Vermiform appendix (tissue), 1 donor: Measurements from ENCODE around the gene MTNR1A.

GRCh38 chr4:185773952-185774339, 38.0 kb downstream of the SORBS2 start:
- PRO-cap: bidirectional peak, plus-strand start at chr4:185774167, minus-strand start at chr4:185774177

- PRO-cap: no peak
These were observed 37.3 kb downstream of the SORBS2 start for GRCh38 chr4:185774706-185775180.

DNA sequence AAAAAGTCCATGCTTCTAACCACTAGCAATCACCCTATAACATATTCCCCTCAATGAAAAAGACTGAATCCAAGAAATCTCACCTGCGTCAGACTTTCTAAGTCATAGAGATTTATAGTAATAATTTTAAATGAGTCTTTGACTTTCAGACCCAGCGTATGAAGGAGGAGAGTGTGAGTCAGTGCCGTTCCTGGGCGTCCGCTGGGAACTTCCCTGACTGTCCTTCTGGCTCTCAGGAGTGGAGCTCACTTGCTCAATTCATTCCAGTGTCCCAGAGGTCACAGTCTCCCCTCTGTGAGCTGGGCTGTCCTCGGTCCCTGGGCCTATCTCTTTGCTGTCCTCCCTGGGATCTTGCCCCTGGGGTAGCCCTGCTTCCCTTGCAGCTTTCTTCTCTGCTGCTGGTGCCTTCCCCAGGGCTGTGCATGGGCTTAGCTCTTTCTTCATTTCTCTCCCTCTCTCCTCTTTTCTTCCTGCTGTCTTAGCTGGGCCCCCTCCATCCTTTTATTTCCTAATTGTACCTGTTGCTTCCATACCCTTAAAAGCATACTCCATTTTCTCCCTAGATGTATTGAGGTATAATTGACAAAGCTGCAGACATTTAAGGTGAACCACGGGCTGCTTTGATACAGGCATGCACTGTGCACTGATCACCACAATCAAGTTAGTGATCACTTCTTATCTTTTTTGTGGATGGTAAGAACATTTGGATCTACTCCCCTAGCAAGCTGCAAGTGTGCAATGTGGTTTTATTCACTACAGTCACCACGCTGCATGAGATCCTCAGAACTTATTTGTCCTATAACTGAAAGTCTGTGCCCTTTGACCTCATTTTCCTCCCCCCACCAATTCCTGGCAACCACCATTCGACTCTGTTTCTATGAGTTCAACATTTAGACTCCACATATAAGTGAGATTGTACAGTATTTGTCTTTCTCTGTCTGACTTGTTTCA, 11.5 kb downstream of the SORBS2 start:
- PRO-cap: no peak

GRCh38 chr4:185838475-185839667, 26.9 kb upstream of the SORBS2 start:
- PRO-cap: unidirectional peak, plus-strand start at chr4:185839414; unidirectional peak, plus-strand start at chr4:185839514

GRCh38 chr4:185865678-185866464, 53.9 kb upstream of the SORBS2 start:
- PRO-cap: no peak

- PRO-cap: unidirectional peak, plus-strand start at chr4:186161328; unidirectional peak, plus-strand start at chr4:186161371
These were observed 30.3 kb upstream of the CYP4V2 start for GRCh38 chr4:186160982-186161625.

DNA sequence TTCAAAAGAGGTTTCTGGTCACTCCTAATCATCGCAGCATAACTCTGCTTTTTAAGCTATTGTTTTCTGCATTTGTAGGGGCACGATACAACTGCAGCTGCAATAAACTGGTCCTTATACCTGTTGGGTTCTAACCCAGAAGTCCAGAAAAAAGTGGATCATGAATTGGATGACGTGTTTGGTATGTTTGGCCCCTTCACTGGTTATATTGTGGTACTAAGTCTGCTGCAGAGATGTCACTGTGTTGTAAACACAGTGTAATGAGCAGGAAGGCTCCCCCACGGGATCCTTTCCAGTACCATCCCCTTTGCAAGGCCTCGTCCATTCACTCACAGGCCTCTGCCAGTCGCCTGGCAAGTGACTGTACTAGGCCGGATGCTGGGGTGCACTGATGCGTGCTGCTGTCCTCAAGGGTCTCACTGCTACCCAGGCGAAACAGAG, 13.8 kb downstream of the CYP4V2 start:
- PRO-cap: no peak

DNA sequence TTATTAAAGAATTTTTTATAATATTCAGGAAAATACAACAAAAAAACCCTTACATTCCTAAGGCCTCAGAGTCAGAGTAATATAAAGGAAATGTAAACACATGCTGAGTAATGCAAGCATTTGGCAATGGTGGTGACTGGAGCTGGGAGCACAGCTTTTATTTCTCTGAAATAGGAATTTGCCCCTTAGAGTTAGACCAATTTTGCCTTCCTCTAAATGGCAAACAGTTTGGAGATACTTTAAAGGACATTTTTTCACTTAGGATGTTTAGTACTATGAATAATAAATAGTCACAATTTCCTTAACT, 16.2 kb upstream of the F11 start:
- PRO-cap: no peak

- PRO-cap: no peak
These were observed 728 bp downstream of the F11 start for GRCh38 chr4:186266718-186267116.

GRCh38 chr4:186537780-186538652, 17.4 kb downstream of the MTNR1A start:
- PRO-cap: no peak

DNA sequence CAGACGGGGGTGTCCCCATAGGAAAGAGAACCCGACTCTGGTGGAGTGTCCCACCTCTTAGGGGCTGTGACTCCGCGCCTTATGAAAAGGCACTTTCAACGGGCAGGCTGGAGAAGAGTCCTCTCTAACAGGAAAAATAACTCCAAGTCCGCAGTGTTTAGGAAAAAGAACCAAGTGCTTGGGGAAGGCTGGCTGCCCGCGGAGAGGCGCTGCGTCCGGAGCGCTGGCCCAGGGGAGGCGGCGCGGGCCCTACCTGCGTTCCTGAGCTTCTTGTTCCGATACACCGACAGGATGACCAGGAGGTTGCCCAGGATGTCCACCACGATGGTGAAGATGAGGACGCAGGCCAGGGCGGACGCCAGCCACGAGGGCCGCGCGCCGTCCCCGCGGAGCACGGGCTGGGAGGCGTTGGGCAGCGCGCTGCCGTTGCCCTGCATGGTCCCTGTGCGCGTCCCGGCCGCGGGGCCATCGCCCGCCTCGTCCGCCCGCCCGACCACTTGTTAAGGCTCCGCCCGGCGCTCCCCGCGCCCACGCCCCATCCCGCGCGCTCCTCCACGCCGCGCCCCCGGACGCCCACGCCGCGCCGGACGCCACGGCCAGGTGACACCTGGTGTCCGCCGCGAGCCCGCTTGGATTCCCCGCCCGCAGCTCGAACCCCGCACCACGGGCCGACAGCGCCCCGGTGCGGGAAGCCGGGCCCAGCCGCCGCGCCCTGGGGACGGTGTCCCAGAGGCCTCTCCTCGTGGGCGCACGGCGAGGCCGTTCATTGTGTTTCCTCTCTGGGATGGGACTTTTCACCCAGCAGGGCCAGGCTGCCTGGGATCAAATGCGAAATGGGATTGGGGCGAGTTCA, at the start of gene MTNR1A:
Gene MTNR1A, minus strand, starts transcription at position 639 of the 853 bp plus-strand sequence.
- PRO-cap: unidirectional peak, minus-strand start at position 499 of the sequence

- PRO-cap: no peak
These were observed 38.0 kb downstream of the FAT1 start for GRCh38 chr4:186685602-186686148.

DNA sequence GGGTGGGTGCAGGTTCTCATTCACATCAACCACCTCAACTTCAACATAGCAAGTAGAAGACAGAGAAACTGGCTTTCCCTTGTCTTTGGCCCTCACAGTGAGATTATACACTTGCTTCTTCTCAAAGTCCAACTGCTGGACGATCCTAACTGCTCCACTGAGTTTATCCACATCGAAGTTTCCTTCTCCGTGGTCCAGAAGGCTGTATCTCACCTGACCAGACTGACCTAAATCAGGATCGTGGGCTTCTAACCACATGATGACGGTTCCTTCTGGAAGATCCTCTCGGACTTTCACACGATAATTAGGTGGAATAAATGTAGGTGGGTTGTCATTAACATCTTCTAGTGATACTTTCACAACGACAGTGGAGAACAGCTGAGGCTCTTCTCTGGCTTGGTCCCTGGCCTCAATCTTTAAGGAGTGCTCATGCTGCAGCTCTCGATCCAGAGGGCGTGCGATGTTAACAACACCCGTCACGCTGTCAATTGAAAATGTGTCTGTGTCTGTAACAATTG, 16.9 kb downstream of the FAT1 start:
- PRO-cap: no peak

GRCh38 chr4:186707591-186708594, 15.8 kb downstream of the FAT1 start:
- PRO-cap: no peak

- PRO-cap: no peak
These were observed 1.8 kb upstream of the FAT1 start for GRCh38 chr4:186725443-186725788.

DNA sequence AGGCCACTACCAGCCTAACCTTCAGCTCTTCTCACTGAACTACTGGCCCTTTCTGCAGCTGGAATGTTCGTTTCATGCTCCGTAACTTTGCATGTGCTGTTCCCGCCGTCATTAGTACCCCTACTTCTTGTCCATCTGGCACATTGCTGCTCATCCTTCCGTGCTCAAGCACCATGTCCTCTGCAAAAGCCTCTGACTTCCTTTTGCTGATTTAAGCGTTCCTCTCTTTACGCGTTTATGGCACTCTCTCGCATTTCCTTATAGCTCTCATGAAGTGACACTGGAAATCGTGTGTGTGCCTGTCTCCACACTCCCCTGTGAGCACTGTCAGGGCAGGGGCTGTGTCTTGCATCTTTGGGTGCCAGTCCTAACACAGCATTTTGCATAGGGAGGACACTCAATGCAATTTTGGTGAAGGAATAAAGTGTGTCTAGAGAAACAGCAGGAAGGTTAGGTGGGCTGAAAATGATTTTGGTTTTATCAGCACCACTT, 210.6 kb upstream of the FAT1 start:
- PRO-cap: no peak

DNA sequence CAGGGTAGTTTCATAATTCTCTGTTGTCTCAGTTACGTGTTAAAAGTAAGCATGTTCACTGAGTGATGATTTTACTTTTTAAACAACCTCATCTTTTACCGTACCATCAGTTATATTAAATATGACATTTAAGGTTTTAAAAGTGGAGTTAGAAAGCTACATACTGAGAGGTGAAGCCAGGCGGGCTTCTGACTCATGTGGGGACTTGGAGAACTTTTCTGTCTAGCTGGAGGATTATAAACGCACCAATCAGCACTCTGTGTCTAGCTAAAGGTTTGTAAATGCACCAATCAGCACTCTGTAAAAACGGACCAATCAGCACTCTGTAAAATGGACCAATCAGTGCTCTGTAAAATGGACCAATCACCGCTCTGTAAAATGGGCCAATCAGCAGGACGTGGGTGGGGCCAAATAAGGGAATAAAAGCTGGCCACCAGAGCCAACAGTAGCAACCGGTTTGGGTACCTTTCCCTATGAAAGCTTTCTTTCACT, 320.8 kb downstream of the TRIML1 start:
- PRO-cap: no peak

- PRO-cap: no peak
These were observed 540.9 kb downstream of the TRIML1 start for GRCh38 chr4:188680055-188680532.

DNA sequence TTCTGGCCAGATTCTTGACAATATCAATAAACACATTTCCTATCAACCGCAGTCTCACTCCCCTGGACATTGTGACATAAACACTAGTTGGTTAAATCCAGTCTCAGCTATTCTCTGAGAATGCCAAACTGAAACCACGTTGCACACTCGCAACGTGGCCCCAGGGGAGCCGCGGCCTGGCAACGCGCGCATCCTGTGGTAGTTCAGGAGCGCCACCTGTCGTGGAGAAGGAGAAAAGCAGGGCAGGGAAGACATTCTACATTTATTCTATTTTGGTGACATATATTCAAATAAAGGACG, 738.5 kb upstream of the FRG1 start:
- PRO-cap: no peak

DNA sequence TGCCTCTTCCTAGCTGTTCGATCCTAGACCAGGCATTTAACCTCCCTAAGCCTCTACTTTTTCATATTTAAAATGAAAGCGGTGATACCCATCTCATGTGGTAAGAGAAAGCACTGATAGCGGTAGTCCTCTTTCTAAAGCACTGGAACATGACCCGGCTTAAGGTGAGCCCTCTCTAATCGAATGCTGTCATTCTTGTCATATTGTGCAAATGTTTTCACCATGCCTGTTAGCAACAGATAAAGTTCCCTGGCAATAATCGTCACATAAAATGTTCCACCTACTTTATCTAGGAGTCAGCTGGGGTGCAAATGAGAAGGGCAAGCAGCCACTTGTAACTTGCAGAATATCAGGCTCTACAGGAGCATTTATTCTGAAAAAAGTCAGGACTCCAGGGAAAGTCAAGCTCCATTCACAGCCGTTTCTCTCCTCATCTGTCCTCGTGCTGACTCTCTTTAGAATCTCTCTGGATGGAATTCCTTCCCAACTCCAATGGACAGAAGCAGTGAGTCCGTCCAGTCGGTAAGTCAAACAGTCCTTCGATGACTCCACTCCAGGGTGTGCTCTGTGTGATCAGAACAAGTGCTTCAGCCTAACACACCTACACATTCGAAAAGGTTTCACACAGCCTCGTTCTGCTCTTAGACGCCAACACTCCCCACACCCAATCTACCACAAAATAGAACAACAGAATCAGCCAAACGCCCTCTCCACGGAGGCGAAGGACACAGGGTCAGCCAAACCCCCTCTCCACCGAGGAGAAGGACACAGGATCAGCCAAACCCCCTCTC, 101.8 kb upstream of the FRG1 start:
- PRO-cap: no peak